GM12892 (cell line): ENCODE data around the genes KPNA1, DTX3L and PARP14.

- RRBS = 2% methylated on average over 38 of the region's 110 CpGs
Observed at GRCh38 chr3:122514309-122515370, at the start of gene KPNA1. TSS of gene KPNA1 (minus strand) at chr3:122514939.

- RRBS = no CpG with 5 or more reads among the region's 8 CpGs
Observed at GRCh38 chr3:122533808-122534747, 19.3 kb upstream of the KPNA1 start.

- RRBS = 4% methylated on average over 30 of the region's 56 CpGs
Observed at GRCh38 chr3:122564056-122565035, at the start of gene DTX3L. TSS of gene DTX3L (plus strand) at chr3:122564338.

DNA sequence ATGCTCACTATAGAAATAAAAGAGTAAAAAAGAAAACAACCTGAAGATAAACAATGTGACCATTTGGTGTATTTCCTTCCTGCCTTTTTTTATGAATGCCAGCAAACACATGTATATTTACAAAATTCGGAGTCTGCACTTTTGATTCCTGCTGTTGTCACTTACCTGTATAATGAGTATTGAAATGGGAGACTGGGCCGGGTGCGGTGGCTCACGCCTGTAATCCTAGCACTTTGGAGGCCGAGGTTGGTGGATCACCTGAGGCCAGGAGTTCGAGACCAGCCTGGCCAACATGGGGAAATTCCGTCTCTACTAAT, 856 bp downstream of the DTX3L start:
- RRBS = no CpG with 5 or more reads among the region's 7 CpGs

DNA sequence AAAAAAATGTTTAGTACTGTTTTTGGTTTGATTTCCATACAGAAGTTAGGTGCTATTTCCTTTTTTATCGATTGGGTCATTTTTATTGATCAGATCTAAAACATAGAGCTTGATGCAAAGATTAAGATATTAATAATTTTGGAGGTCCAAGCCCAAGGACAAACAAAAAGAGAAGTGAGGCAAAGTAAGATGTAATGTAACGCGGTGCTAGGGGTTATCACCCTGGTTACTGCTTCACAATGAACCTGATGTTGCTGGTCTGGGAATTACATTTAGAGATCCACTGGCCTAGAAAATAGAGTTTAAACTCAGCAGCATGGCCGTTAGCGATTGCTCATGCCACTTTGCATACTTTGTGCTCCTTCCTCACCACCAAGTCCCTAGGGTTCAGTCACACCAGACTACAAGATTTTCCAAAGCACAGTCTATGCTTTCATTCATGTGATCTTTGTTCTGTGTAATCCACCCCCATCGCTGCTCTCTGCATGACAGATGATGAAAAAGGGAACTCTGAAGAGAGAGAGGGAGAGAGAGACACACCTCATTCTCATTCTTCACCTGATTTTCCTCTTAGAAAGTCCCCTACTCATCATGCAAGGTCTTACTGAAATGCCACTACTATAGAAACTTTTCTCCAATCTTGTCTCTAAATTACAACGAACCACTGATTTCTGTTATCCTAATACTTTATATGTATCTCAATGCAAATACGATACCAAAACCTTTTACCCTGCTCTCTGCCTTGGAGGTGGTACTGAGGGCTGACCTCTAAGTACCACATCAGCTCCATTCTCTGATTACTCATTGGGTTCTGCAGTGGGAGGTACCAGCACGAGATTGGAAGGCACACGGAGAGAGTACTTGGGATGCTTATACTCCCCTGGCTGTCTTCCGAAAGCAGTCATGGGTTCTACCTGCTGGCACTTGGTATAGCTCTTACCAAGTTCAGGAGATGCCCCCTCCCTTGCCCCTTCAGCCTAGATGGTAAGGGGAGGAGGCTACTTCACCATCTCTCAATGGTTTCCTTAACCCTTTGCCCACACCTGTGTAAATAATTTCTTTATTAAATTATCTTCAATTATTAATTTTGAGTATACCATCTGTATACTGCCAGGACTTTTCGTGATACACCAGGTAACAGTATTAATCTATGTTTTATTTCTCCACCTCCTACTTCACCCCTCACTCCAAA, 1.1 kb upstream of the PARP15 start:
- RRBS = no CpG with 5 or more reads among the region's 12 CpGs

DNA sequence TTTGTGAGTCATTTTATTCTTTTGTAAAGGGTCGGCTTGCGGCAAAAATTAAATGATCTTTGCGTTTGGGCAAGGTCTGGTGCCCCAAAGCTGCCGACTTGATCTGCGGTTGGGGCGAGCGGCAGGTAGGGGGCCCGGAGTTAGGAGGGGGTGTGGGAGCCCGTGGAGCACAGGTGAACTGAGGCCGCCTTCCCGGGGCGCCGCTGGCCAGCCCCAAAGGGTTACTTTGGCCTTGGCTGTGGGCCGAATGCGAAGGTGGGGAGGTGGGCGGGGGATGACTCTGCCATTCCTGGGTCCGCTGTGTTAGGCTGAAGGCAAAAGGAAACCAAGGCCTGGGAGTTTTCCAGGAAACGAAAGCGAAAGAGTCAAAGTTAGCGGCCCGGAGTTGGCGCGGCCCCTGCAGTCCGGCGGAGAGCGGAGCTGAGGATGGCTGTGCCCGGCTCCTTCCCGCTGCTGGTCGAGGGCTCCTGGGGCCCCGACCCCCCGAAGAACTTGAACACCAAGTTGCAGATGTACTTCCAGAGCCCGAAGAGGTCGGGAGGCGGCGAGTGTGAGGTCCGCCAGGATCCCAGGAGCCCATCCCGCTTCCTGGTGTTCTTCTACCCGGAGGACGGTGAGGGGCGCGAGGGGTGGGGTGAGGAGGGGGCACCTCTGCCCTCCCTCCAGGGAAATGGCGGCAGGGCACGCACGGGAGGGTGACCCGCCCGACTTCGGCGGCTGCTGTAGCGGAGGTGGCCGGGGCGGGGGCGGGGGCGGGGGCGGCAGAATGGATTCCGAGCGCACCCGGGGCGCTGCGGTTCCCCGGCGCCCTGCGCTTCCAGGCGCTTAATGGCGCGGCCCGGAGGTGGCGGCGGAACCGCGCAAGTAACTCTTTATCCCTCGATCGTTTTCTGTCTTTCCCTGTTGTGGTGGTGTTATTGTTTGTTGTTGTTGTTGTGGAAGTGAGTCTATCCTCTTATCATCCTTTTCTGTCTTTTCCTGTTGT, at the start of gene PARP14:
Gene PARP14, plus strand, starts transcription at position 382 of the 985 bp plus-strand sequence.
- RRBS = under 1% methylated on average over 15 of the region's 72 CpGs

DNA sequence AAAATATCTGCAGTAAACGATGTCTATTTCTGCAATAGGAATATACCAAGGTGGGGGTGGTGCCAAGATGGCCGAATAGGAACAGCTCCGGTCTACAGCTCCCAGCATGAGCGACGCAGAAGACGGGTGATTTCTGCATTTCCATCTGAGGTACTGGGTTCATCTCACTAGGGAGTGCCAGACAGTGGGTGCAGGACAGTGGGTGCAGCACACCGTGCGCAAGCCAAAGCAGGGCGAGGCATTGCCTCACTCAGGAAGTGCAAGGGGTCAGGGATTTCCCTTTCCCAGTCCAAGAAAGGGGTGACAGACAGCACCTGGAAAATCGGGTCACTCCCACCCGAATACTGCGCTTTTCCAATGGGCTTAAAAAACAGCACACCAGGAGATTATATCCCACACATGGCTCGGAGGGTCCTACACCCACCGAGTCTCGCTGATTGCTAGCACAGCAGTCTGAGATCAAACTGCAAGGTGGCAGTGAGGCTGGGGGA, 52.2 kb downstream of the PARP14 start:
- RRBS = no CpG with 5 or more reads among the region's 15 CpGs

- RRBS = no CpG with 5 or more reads among the region's 2 CpGs
Observed at GRCh38 chr3:122767982-122768469, 25.6 kb downstream of the HSPBAP1 start.

DNA sequence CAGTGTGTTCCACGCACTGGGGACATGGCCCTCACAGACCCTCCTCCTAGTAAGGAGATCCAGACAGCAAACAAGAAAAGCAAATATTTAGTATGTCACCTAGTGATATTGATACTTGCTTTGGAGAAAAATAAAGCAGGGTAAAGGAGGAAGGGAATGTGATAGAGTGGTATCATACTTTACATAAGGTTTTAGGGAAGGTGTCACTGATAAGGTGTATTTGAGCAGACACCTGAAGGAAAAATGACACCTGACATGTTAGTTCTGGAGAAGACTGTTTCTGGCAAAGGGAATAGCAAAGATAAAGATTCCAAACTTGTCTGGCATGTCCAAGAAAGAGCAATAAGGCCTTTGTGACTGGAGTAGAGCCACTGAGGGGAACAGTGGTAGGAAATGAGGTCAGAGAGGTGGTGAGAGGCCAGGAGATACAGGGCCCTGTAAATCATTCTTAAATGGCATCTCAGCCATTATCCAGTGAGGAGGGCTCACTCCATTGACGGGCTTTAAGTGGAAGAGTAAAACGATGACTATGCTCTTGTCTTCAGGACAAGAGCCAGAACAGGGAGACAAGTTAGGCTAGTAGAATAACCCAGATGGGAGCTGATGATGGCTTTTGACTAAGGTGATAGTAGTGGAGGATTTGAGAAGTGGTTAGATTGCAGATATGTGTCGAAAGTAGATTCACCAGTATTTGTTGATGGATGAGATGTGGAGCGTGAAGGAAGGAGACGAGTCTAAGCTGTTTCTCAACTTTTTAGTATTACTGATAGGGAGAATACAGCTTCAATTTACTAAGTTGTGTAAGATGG, 4.5 kb downstream of the SLC49A4 start:
- RRBS = no CpG with 5 or more reads among the region's 6 CpGs

GRCh38 chr3:122880660-122881190, 85.9 kb downstream of the SLC49A4 start:
- RRBS = no CpG with 5 or more reads among the region's 4 CpGs

DNA sequence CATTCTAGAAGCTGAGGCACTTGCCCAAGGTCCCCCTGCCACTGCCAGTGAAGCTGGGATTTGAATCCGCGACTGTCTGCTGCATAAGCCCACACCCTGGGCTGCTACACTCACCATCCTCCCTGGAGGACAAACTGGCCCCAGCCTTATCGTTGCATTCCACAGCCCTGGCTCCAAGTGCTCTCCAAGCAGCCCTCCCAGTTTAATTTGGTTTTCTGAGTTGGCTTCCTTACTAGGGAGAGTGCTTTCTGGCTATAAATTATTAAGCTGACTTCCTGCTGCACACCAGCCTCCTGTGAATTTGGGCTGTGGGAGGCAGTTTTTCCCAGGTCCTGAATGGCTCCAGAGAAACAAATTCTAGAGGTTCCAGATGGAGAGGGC, 69.9 kb downstream of the SEMA5B start:
- RRBS = no CpG with 5 or more reads among the region's 3 CpGs

DNA sequence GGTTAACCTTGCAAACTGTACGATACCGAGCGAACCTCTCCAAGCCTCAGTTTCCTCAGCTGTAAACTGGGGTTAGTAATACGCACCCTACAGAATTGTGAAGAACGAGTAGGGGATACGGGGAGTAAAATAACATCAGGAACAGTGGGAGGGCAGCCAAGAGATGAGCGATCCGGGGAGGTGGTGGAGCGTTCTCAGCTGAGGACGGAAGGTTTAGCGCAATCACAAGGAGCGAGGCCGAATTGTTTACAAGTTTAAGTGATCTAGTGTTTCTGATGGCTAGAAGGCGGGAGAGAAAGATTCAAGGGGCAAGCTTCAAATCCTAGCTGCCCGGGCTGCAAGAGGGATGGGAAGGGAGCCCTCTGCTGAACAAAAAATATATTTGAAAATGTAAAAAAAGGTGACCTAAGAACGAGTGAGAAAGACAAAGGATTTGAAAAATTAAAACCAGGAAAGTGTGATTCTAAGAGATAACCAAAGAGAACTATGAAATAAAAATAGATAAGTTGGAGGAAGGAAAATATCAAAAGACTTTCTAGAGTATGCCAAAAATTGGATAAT, 878 bp upstream of the SEMA5B start:
- RRBS = no CpG with 5 or more reads among the region's 16 CpGs

DNA sequence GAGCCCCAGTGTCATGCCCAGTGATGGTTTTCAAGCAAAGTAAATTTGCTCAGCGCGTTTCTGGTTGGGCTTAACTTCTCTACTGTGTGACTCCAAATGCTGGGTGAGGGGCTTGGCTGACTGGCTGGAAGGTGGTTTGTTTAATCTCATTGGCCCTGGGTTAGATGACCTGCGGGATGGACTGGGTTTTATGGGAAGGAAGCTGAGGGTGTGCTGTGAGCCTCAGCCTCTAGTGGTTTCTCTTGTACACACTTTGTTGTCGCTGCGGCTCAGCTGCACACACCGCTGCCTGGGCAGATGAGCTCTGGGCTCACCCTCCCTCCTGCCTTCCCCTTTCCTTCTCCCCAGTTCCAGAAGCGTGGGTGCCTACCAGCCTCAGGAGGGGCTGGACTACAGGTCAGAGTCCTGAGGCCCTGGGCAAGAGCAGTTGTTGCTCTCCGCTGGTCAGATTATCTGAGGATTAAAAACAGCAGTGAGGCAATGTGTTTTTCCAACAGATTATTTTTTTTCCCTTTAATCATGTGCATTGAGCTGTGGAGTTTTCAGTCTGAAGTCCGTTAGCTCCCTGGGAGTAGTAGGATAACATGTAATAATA, 18.6 kb downstream of the PDIA5 start:
- RRBS = no CpG with 5 or more reads among the region's 9 CpGs

- RRBS = no CpG with 5 or more reads among the region's 1 CpG
Observed at GRCh38 chr3:123087601-123087982, 20.8 kb downstream of the PDIA5 start.

DNA sequence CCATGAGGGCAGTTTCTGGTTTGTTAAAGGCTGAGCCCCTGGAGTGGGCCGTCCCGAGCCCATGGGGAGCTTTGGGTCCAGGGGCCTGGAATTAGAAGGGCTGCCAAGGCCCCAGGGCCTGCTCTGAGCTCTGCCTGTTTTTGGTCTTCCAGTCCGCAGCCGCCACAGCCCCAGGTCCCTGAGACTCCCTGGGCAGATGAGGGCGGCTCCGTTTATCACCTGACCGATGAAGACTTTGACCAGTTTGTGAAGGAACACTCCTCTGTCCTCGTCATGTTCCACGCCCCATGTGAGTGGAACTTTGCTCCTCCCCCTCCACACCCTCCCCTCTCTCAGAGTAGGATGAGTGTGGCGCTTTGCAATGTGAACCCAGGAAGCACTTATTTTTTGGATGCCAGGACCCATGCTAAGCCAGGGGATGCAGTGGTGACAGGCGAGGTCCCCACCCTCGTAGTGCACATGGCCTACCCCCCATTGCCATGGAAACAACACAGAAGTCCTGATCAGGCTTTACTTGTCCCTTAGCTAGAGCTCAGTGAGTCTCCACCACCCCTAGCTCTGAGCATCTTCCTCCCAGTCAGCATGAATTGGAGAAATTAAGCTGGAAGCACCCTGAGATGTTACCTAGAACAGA, 63.6 kb downstream of the PDIA5 start:
- RRBS = no CpG with 5 or more reads among the region's 12 CpGs

GRCh38 chr3:123138748-123139589, 62.8 kb upstream of the SEC22A start:
- RRBS = no CpG with 5 or more reads among the region's 10 CpGs

- RRBS = no CpG with 5 or more reads among the region's 1 CpG
Observed at GRCh38 chr3:123217865-123218510, 16.2 kb downstream of the SEC22A start.

DNA sequence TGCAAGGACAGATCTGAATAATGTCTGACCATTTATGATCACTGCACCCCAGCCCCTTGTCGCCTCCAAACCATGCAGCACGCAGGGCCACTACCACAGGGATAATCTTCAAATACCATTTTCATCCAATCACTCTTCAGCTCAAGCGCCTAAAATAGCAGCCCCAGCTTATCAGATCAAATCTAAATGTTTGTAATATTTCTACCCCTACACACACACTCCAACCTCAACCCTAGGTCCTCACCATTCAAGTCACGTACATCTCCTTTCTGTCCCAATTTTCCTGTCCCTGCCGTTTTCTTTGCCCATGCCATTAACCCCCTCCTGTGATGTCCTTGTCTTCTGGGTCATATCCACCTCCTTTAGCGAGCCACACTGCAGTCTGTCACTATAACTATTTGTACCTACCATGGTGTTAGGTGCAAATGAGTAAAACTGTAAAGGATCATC, 50.4 kb downstream of the ADCY5 start:
- RRBS = no CpG with 5 or more reads among the region's 6 CpGs

DNA sequence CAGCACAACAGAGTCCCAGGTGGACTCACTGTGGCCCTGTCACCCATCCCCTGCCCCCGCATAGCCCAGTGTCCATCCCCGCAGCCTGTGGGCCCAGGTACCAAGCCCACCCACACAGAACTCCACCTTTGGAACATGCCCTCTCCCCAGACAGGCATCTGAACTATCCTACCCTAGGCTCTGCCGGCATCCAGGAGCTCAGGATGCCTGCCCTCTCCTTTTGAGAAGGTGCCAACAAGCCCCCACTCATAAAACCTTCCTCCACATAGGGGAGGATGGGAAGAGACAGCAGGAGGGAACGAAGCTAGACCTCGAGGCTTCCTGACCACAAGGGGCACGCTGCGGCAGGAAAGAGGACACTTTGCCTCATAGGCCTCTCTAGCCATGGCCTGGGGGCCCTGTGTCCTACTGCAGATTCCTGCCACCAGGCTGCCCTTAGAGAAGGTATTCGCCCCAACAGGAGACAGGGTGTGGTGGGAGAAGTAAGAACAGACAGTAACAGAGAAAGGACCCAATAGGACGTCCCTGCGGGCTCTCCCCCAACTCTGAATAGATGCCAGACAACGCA, 37.0 kb downstream of the ADCY5 start:
- RRBS = no CpG with 5 or more reads among the region's 11 CpGs

DNA sequence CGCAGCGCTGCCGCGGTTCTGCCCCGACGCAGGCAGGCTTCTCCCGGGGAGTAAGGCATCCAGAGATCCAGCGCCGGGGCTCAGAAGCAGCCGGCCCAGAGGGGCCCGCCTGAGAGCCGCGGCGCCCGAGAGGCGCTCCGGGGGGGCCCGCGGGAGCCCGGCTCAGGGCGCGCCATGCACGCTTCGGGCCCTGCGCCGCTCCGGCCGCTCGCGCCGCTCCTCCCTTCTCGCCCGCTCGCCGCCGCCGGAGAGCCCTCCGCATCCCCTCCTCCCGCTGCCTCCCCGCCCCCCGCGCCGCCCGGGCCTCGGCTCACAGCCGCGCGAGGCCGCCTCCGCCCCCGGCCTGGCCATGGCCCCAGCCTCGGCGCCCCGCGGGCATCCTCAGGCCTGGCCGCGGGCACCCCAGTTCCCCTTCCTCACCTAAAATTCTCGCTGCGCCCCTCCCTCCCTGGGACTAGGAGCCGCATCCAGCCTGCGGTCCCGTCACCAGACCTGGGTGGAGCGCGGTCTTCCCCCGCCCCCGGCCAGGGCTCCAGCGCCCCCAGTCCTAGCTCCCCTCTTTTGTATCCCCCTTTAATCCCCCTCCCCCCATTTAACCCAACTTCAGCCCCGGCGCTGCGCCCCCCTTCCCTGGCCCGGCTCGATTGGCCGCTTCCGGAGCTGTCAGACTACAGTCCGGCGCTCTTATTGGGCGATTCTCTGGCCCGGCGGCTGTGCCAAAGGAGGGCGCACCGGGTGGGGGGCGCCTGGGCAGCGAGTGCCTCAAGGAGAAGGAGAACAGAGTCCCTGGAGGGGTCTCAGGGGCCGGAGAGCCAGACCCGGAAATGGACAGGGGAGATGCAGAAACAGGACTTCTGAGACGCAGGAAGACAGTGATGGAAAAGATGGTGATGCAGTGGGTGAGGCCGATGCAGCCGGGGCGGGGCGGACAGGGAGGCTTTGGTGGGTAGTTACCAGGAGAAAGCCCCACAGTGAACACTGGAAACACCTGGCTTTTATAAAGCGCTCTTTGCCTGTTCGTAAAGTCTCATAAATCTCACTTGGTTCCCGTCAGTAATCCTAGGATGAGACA, 972 bp upstream of the ADCY5 start:
- RRBS = 2% methylated on average over 51 of the region's 93 CpGs